Airway epithelial cell (primary cell): ENCODE data around the genes PCDHA4, PCDHGB1, PCDHGA5 and PCDHGA9.

GRCh38 chr5:140253112-140254006 is 49.5 kb downstream of the PFDN1 start:
- RAMPAGE, long total RNA, result no peak

DNA sequence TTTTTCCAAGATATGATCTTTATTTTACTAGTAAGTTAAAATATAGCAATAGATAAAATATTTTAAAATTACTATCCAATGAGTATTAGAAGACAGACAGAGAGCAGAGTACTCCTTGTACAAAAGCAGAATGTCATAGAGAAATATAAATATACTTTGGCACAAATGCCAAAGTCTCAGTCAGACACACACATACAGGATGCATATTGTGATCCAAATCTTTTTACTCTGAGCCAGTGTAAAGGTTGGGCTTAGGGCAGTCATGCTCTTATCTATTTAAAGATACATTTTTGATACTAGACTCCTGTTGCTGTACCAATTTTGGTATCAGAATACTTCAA is 10.7 kb downstream of the PFDN1 start:
- RAMPAGE, long total RNA, result no peak

DNA sequence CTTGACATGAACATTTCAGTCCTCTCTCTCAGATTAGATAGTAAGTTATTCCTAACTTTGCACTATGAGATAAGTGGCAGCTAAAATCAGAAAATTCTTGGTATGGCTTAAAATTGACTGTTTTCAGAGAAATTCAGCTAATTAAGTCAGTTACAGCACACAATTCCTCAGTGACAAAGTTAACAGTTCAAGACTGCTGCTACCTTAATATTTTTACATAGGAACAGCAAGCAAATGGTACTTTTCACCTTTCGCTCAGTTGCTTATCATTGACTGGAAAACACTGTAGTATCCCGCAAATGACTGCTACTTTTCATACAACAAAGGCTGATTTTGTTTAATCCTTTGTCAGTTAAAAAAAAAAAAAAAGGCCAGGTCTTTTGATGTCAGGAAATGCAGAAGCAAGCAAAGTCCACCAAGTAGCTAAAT is 9.9 kb downstream of the PFDN1 start:
- RAMPAGE, long total RNA, result no peak

GRCh38 chr5:140341464-140342178 is 4.8 kb downstream of the HBEGF start:
- RAMPAGE, long total RNA, result no peak

DNA sequence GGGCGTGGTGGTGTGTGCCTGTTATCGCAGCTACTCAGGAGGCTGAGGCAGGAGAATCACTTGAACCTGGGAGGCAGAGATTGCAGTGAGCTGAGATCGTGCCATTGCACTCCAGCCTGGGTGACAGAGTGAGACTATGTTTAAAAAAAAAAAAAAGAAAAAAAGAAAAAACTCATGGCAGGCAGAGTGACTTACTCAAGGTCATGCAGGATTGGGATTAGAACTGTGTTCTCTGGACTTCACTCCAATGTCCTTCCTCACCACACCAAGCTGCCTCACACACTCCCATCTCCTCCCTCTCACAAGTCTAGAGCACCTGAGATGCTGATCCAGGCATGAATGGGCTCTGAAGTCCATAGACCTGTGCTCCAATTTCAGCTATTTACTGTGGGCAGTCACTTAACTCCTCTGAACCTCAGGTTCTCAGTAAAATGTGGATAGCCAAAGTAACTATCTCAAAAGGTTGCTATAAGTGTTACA is 2.4 kb downstream of the HBEGF start:
- RAMPAGE, long total RNA, result no peak

GRCh38 chr5:140451749-140452302 is 50.2 kb downstream of the ANKHD1 start:
- RAMPAGE, long total RNA, result no peak

DNA sequence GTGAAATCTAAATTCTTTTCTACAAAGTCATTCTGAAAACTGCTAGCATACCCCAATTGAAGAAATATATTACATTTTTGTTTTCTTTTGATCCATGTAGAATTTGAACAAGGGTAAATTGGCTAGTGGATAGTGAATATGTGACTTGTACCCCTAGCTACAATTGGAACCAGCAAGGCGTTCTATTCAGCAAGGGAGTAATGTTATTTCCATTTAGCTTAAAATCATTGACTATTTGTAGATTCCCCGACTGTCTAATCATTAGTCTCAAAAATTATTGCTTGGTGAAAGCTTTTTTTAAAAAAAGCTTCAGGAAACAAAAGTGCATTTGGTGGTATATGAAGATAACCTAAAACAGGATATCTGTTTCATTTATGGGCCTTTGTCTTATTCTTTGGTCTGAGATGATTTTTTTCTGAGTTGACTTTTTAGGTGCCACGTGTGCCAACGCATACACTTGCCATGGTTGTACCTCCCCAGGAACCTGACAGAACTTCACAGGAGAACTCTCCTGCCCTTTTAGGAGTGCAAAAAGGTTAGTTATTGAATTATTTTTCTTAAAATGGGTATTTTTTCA is 60.8 kb upstream of the EIF4EBP3 start:
- RAMPAGE, long total RNA, result no peak

DNA sequence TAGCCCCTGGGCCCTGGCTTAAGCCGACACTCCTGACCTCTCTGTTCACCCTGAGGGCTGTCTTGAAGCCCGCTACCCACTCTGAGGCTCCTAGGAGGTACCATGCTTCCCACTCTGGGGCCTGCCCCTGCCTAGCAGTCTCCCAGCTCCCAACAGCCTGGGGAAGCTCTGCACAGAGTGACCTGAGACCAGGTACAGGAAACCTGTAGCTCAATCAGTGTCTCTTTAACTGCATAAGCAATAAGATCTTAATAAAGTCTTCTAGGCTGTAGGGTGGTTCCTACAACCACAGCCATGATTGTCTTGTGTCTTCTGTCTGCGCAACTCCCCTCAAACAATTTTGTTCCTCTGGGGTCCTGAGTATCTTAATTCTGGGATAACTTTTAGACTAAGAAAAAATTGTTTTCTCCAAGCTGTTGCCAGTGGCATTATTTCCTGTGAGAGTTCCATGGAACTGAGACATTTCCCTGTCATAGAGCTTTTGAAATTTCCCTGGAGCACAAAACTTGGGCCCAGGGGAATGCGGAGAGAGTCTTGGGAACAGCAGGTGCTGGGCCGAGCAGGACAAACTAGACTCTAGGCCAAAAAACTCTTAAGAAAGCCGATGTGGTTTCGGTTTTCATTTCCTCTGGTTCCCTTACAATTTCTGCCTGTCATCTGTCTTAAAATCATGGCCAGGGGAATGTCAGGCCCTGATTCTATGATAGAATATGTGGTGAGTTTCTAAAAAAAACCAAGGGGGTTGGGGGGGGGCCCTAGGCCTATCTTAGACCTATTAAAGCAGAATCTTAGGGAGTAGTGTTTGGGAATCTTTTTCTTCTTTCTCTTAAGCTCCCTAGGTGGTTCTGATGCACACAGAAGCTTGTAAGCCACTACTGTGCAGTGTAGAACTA is 4.4 kb downstream of the SLC35A4 start:
- RAMPAGE, long total RNA, result no peak

GRCh38 chr5:140690429-140691221 is 545 bp downstream of the HARS1 start:
- RAMPAGE, long total RNA, result no peak

DNA sequence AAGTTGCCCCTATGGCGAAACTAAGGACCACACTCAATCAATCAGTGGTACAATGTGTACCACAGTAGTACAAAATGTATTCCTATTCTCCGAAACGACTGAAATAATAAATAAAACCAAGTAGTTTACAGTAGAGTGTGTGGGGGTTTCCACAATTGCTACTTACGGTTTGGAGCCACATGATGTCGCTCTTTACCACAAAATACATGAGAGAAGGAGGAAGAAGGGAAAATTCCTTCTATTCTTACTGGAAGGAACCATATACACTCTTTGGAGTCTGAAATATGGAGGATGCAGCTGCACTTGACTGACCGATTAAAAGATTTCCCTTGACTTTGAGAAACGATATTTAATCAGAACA is at the start of gene PCDHA4:
PCDHA4 (plus strand) TSS at position 260 of the 361 bp plus-strand sequence.
- RAMPAGE, long total RNA, result no peak

- RAMPAGE, long total RNA, result no peak
These were observed 326 bp downstream of the PCDHA5 start for GRCh38 chr5:140821692-140822186.

- RAMPAGE, long total RNA, result no peak
These were observed 791 bp downstream of the PCDHB3 start for GRCh38 chr5:141101066-141101461.

DNA sequence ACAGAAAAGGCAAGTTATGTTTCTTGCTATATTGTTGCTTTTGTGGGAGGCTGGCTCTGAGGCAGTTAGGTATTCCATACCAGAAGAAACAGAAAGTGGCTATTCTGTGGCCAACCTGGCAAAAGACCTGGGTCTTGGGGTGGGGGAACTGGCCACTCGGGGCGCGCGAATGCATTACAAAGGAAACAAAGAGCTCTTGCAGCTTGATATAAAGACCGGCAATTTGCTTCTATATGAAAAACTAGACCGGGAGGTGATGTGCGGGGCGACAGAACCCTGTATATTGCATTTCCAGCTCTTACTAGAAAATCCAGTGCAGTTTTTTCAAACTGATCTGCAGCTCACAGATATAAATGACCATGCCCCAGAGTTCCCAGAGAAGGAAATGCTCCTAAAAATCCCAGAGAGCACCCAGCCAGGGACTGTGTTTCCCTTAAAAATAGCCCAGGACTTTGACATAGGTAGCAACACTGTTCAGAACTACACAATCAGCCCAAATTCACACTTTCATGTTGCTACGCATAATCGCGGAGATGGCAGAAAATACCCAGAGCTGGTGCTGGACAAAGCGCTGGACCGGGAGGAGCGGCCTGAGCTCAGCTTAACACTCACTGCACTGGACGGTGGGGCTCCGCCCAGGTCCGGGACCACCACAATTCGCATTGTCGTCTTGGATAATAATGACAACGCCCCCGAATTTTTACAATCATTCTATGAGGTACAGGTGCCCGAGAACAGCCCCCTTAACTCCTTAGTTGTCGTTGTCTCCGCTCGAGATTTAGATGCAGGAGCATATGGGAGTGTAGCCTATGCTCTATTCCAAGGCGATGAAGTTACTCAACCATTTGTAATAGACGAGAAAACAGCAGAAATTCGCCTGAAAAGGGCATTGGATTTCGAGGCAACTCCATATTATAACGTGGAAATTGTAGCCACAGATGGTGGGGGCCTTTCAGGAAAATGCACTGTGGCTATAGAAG is 745 bp downstream of the PCDHB5 start:
- RAMPAGE, long total RNA, result no peak

- RAMPAGE, long total RNA, result no peak
These were observed at the start of gene PCDHGB1 for GRCh38 chr5:141349797-141350594. PCDHGB1 (plus strand) TSS chr5:141350099.

DNA sequence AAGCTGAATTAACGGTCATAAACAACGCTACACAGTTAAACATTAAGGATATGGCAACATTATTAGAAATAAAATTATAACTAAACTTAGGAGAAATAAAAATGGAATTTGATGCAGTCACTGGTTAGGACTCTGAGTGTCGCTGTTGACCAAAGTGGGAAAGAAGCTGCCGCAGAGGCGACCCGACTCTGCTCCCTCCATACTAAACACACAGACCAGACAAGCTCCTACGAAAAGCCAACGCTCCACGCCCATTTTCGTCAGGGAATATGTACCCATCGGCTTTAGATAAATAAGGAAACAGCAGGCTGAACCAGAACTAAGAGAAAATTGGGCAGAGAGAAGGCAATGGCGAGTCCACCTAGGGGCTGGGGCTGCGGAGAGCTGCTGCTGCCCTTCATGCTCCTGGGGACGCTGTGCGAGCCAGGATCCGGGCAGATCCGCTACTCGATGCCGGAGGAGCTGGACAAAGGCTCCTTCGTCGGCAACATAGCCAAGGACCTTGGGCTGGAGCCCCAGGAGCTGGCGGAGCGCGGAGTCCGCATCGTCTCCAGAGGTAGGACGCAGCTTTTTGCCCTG is at the start of gene PCDHGA5:
PCDHGA5 (plus strand) TSS at position 180 of the 579 bp plus-strand sequence.
- RAMPAGE, long total RNA, result no peak

GRCh38 chr5:141402625-141403426 is at the start of gene PCDHGA9:
PCDHGA9 (plus strand) TSS chr5:141402778.
- RAMPAGE, long total RNA, result no peak

- RAMPAGE, long total RNA, result no peak
These were observed 247 bp upstream of the PCDHGA11 start for GRCh38 chr5:141420665-141420943.

DNA sequence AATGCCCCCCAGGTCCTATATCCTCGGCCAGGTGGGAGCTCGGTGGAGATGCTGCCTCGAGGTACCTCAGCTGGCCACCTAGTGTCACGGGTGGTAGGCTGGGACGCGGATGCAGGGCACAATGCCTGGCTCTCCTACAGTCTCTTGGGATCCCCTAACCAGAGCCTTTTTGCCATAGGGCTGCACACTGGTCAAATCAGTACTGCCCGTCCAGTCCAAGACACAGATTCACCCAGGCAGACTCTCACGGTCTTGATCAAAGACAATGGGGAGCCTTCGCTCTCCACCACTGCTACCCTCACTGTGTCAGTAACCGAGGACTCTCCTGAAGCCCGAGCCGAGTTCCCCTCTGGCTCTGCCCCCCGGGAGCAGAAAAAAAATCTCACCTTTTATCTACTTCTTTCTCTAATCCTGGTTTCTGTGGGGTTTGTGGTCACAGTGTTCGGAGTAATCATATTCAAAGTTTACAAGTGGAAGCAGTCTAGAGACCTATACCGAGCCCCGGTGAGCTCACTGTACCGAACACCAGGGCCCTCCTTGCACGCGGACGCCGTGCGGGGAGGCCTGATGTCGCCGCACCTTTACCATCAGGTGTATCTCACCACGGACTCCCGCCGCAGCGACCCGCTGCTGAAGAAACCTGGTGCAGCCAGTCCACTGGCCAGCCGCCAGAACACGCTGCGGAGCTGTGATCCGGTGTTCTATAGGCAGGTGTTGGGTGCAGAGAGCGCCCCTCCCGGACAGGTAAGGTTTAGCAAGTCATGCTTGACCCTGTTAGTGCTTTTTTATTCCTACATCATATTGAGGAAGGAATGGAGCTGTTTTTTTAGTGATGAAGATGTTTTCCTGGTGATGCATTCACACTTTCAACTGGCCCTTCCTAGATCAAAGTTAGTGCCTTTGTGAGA is 2.3 kb downstream of the PCDHGC3 start:
- RAMPAGE, long total RNA, result no peak

DNA sequence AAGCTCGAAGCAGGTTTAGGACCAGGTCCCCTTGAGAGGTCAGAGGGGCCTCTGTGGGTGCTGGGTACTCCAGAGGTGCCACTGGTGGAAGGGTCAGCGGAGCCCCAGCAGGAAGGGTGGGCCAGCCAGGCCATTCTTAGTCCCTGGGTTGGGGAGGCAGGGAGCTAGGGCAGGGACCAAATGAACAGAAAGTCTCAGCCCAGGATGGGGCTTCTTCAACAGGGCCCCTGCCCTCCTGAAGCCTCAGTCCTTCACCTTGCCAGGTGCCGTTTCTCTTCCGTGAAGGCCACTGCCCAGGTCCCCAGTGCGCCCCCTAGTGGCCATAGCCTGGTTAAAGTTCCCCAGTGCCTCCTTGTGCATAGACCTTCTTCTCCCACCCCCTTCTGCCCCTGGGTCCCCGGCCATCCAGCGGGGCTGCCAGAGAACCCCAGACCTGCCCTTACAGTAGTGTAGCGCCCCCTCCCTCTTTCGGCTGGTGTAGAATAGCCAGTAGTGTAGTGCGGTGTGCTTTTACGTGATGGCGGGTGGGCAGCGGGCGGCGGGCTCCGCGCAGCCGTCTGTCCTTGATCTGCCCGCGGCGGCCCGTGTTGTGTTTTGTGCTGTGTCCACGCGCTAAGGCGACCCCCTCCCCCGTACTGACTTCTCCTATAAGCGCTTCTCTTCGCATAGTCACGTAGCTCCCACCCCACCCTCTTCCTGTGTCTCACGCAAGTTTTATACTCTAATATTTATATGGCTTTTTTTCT is 23.5 kb downstream of the PCDHGC5 start:
- RAMPAGE, long total RNA, result no peak

DNA sequence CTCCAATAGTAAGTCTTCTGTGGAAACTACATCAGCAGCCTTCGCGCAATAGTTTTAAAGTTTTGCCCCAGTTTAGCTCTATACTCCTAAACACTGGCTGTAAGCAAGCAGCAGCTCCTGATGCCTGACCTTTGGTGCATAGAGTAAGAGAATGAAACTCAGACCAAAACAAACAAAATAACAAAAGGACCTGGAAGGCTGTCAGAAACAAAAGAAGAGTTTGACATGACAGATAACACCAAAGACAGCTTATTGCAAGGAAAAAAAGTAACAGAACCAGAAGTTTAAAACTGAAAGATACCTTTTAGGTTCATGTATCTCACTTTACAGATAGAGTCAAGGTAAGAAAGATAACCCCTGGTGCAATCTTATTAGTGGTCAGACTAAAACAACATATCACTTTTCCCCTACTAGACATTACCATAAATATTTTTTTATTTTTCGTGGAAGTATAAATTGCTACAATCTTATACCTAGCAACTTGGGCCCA is 54.2 kb downstream of the DIAPH1 start:
- RAMPAGE, long total RNA, result no peak